M059J (cell line): ENCODE measurements around a stretch of chr3.

- RAMPAGE, long total RNA, result no peak
Measured at GRCh38 chr3:177021717-177022319, 175.5 kb downstream of the TBL1XR1 start.

DNA sequence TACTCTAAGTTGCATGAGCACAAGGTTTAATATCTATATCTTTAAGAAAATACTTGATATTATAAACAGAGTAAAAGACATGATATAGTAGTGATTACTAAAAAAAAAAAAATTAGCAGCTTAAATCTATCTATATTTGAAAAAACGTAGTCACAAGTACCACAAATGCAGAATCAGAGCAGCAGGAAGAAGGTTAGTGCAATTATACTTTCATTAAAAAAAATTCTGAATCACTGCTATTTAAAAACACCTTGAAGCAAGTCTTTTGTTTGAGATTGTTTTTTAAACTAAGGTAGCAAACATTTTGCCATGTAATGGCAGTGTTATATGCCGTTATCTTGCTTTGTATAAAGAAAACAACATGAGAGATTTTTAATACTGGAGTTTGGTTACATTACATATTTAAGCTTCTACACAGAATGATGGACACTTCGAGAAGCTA, 173.3 kb downstream of the TBL1XR1 start:
- RAMPAGE, long total RNA, result no peak

GRCh38 chr3:177035269-177036097, 161.8 kb downstream of the TBL1XR1 start:
- RAMPAGE, long total RNA, result no peak

DNA sequence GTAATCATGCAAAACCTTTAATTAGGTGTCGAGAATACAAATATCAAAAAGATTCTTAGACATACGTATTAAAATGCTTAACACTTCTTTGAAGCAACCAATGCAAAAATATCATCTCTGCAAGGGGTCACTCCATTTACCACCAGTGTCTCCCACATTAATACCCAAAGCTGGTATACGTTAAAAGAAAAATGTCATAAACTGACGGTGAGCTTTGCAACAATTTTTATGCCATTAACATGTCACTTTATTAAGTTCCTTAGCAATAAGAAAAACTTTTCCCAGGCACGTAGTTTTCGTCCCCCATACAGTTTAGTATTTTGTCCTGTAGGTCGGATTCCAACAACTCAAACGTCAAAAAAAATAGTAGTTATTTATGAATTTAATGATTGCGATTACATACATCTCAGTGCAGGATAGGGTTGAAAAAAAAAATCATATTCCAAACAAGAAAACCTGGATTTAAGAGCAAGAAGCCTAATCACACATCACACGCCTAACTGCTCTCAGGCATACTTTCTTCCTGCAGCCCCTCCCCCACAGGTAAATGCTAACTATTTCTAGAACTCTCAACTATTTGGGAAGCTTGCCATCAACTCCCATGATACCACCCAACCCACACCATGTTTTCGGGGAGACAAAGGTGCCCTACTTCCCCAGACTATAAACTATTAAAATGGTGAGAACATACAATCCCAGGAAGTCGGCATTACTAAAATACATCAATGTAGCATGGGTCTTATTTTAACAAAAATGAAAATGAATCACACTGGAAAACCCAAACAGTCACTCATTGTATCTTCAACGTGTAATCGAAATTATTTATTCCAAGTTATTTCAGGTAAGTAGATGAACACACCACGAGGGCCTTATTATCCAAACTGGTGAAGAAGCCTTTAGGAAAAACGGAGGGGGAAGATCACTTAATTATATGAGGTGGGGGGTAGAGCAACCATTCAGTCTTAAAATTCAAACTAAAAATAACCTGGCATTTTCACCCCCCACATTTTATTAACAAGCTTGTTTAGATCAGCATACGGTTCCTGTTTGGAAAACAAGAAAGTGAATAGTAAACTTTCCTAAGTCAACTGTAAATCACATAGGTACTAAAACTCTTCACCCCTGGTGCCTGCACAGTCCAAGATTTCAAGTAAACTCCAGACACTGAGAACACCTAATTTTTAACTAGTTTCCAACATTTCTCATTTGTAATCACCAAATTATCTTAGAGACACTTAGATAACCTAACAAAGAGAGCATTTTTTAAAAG, 2.1 kb downstream of the TBL1XR1 start:
- RAMPAGE, long total RNA, result no peak

DNA sequence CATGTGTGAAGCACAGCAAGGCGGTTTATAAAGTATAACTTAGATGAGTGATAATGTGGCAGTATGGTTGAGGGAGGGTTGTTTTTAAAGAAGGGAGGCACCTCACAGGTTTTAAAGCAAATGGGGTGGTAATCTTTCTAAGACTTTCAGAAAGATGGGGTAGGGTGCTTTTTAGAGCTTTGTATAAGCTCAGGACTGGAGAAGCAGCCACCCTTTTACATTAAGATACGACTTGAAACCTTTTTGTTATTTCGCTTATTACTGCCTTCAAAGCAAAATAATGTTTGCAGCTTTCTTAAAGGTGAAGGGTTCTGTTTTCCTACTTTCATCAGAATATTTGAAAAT, 1.1 kb upstream of the TBL1XR1 start:
- RAMPAGE, long total RNA, result no peak

DNA sequence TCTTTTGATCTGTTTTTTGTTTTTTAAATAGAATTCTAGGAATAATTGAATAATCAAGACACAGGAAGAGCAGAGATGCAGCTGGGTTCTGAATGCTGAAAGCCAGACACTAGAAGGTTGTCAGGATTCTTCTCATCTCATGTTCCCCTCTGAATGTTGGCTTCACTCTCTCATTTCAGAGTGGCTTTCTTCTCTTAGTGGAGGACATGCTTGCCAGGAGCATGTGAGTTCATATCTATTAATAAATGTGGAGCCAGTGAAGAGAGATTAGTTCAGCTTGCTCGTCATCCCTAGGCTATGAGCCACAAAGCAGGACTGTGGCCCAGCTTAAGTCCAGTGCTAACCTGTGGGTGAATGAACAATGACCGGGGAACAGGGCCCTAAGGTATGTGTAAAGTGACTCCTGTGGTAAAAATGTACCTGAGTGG, 96.8 kb upstream of the TBL1XR1 start:
- RAMPAGE, long total RNA, result no peak

GRCh38 chr3:177359393-177360287, 162.4 kb upstream of the TBL1XR1 start:
- RAMPAGE, long total RNA, result no peak

GRCh38 chr3:177589762-177590587, 392.7 kb upstream of the TBL1XR1 start:
- RAMPAGE, long total RNA, result no peak

DNA sequence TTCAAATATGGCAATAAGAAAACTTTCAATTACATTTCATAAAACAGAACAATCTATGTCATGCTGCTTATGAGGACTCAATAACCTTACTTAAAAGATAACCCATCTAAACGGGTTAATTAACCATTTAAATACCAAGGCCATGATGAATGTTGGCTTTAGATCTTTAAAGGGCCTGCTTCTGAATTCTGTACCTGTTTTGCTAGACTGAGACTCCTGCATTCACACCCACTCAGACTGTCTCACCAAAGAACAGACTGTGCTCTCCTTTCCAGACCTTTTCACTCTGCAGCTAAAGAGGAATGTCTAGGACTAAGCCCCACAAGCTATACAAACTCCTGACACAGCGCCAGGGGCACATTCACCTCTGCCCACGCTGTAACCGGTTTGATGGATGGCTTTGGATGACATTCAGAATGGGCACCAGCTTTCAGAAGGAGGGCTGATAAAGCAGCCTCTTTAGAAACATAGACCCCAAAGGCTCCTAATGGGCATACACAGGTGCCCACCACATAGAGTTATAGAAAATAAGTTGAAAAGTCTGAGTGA, 200.0 kb downstream of the KCNMB2 start:
- RAMPAGE, long total RNA, result no peak

DNA sequence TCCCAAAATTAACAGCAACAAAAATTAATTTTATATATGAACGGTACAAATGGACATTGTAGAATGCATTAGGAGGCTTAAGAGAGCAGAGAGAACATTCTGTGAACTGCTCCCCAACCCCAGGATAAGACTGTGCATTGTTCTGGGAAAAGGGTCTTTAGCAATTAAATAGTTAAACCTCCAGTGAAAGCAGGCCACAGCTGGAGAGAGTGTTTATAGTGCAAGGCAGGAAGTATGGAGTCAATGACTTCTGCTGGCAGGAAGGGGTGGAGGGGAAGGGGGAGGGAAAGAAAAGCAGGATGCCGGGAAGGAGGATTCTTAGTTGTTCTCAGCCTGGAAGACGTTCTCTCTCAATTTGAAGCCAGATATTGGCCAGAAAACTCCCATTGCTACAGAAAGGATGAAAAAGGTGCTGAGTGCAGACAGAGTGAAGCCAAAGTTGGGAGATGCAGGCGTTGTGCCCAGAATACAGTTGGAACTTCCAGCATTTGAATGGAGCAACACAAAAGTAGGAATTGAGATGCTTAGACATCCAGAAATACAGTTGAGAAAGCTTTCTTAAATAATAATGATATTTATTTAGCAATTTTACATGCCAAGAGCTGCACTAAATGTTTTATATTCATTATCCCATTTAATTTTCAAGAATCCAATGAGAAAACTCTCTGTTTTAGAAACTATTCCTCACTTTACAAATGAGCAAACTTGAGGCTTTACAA, 35.7 kb upstream of the ACTL6A start:
- RAMPAGE, long total RNA, result no peak

- RAMPAGE, long total RNA, result no peak
Measured at GRCh38 chr3:179681781-179682338, 29.0 kb downstream of the USP13 start.

- RAMPAGE, long total RNA, result no peak
Measured at GRCh38 chr3:179713366-179714328, 60.8 kb downstream of the USP13 start.

- RAMPAGE, long total RNA, result no peak
Measured at GRCh38 chr3:181700355-181700755, 11.4 kb upstream of the SOX2 start.

- RAMPAGE, long total RNA, result no peak
Measured at GRCh38 chr3:181711299-181711614, 468 bp upstream of the SOX2 start.

GRCh38 chr3:181726319-181727591, 15.0 kb downstream of the SOX2 start:
- RAMPAGE, long total RNA, result no peak

GRCh38 chr3:181822886-181823085, 111.1 kb downstream of the SOX2 start:
- RAMPAGE, long total RNA, result no peak

DNA sequence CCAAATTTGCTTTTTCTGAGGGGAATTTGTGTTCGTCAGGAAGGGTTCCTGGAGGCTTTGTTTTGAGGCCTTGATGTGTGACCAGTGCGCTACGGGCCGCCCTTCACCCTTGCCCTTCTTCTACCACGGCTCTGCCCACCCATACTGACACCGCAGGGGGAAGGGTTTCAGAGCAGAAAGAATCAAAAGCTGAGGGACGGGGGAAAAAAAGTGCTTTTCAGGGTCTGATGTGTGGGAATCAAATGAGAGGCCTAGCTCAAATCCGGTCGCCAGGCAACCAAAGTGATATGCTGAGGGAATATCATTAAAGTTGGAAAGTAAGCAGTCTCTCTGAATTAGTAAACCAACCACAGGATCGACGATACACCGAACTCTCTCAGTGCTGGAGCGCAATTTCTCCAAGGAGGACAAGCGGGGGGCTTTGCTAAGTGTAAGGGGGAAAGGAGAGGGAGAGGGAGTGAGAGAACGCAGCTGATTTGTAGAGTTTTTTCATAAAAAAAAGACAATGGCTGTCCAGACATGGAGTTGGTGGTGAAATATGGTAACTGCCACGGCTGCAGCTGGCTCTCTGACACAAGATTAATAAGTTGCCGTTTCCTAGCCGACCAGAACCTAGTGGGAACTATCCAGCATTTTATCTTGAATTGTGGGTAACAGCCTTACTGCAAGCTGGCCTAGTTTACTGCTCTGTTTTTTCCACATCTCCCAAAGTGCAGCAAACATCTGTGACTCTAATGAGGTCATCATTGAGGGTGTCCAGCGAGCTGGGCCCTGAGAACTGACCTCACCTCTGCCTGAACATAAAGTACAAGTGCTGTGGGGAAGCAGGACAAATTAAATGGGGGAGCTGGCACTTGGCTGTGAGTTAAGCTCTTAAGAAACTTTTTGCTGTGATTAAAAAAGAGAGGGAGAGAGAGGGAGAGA, 530.2 kb downstream of the SOX2 start:
- RAMPAGE, long total RNA, result no peak

- RAMPAGE, long total RNA, result no peak
Measured at GRCh38 chr3:182682123-182682496, 111.2 kb upstream of the ATP11B start.

GRCh38 chr3:182717122-182717680, 76.1 kb upstream of the ATP11B start:
- RAMPAGE, long total RNA, result no peak

- RAMPAGE, long total RNA, result no peak
Measured at GRCh38 chr3:182793104-182793275, 314 bp upstream of the ATP11B start.